ENCODE data around the genes TRIM48, OR5I1, OR10AG1, OR8U3, TMX2, ZFP91 and FAM111A.

GRCh38 chr11:55261970-55262300, at the start of gene TRIM48:
TRIM48 (plus strand) TSS chr11:55262155.
- RRBS, result no CpG with 5 or more reads among the region's 3 CpGs

DNA sequence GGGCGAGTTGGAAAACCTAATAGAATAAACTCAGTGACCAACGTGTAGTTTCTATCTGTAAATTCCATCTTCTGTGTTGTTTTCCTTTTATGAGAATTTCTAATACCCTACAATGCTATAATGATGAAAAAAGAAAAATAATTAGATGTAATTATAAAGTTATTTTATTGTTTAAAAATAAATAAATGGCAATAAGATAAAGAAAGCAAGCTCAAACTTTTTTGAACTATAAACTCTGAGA, at the start of gene OR5I1:
Gene OR5I1, minus strand, starts transcription at position 68 of the 241 bp plus-strand sequence.
- RRBS, result no CpG with 5 or more reads among the region's 2 CpGs

DNA sequence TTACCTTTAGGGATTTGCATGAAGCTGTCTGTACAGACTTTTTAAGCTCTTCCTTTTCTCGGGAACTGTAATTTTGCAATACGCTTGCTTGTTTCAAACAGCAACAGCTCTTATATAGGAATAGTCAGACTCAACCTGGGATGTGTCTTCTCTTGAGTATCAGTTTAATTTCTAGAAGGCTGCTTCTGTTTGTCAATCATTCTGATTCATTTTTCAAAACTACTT, at the start of gene OR10AG1:
Gene OR10AG1, minus strand, starts transcription at position 58 of the 225 bp plus-strand sequence.
- RRBS, result no CpG with 5 or more reads among the region's 2 CpGs

- RRBS, result no CpG with 5 or more reads among the region's 5 CpGs
These were observed at the start of gene OR8U3 for GRCh38 chr11:56418164-56418660. OR8U3 (minus strand) TSS chr11:56418232.

DNA sequence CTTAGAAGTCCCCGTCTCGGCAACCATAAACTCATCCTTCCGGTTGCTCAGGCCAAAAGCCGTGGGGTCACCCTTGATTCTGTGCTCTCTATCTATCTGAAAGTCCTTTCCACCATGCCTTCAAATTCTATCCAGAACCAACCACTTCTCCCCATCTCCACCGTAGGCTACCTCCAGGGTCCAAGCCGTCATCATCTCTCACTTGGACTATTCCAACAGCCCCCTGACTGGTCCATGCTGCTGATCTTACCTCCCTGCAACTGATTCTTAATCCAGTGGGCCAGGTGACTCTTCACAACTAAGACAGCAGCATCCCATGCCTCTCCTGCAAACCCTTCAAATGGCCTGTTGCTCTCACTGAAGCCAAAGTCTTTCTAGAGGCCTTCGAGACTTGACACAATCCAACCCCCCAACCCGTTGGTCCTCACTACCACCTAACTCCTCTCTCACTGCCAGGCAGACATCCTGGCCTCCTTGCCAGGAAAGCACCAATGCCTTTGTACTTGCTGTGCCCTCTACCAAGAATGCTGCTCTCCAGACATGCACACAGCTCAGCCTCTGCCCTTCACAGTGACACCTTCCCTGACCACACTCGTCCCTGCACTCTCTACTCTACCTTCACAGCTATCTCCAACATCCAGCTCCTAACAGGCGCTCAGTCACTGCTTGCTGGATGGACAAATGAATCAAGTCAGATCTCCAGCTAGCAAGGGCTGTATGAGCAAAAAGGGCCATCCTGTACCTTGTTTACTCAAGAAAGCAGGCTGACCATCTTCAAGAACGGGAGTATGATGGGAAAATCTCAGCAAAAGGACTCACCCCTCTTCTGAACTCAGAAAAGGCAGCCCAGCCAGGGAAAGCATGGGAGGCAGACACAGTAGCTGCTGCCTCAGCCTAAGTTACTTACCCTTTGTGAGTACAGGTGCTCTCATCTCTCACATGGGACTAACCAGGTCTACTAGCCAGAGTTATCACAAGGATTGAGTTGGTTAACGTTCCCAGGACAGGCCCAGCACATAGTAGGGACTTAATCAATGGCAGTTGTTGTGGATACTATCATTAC, 7.9 kb downstream of the TNKS1BP1 start:
- RRBS, result no CpG with 5 or more reads among the region's 12 CpGs

DNA sequence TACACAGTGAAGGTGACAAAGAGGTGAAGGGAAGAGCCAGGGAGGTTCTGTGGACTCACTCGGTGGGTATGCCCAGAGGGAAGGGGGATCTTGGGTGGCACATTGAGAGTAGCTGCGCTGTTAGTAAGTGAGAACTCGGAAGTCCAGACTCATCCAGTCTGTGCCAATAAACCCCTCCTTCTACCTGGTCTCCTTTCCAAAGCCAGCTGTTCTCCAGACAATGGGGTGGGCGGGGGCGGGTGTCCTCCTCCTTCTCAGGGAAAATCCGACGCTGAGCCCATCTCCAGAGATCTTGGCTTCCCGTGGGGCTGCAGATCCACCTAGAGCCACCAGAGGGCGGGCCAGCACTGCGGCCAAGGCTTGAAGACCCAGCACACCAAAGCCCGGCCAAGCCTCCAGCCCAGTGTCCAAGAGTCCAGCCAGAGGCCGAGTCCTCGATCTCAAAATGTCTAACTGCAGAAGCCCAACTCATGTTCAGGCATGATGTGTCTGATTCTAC, 3.1 kb upstream of the RTN4RL2 start:
- RRBS, result no CpG with 5 or more reads among the region's 13 CpGs

DNA sequence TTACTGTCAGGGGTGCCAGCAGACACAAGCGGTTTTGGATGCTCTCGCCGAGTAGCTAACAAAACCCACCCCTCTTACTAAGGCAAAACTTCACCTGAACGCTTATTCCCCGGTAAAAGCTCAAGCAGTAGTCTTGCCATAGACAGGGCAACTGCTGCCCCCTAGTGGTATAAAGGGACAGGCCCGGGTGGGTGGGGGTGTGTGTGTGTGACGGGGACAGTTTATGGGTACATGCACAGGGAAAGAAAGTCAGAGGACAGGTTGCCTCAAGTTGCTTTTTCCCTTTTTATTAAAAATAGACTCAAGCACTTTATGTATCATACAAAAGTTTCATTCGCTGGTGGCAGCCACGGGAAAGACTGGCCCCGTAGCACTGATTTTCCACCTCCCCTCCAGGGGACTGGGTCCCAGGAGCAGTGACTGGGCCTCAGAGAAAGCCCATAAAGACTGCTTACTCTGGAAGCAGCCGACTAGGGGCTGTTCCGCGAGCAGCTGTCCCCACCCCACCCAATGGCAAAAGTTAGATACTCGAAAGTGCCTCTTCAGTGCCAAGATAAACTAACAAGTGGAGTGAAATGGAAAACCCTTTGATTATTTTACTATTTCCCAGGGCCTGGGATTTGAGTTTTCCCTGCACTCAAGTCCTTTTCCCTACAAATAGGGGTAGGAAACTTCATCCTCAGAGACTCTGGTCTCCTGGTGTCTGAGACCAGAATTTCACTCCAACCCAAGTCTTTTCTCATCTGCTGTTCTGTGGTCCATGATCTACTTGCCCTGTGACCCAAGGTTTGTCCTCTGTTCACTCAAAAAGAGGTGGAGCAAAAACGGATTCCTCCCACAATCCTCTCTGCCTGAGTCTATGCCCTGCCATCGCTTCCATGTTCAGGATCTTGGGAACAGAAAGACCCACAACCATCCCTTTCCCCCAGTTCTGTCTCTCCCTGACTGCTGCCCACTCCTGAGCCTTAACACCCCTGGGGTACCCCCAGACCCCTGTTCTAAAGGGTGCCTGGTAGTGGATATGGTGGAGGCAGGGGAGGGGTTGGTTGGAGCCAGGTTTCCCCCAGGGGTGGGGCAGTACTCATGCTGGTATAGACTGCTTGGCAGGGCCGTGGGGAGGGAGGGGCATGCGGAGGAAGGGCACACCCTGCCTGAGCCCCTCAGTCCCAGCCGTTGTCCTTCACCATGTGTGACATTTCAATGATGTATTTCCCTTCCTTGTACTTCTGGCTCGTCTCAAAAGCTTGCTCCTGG, 4.5 kb downstream of the YPEL4 start:
- RRBS, result 3% methylated on average over 2 of the region's 20 CpGs

DNA sequence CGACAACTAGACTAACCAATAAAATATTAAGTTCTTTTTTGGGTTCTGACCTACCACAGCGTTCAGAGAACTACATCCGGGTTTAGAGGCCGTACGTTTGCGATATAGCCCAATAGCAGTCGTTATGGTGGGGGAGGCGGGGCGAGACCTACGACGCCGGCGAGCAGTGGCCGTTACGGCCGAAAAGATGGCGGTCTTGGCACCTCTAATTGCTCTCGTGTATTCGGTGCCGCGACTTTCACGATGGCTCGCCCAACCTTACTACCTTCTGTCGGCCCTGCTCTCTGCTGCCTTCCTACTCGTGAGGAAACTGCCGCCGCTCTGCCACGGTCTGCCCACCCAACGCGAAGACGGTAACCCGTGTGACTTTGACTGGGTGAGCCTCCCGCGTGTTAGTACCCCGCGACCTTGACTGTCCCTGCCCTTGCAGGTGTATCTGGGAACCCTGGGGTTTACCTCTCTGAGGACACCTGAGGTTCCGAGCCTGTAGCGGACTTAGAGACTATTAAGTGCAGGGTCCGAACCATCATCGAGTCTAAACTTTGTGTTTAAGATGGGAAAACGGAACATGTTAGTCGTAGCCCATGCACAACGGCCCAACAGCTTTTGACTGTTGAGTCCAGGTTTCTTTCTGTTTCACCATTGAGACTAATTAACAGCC, at the start of gene TMX2:
Gene TMX2, plus strand, starts transcription at position 162 of the 661 bp plus-strand sequence.
- RRBS, result 0% methylated on average over 9 of the region's 43 CpGs

- RRBS, result no CpG with 5 or more reads among the region's 6 CpGs
These were observed 17.0 kb downstream of the CTNND1 start for GRCh38 chr11:57778435-57779194.

GRCh38 chr11:57791124-57791637, 29.6 kb downstream of the CTNND1 start:
- RRBS, result 96% methylated on average over 10 of the region's 20 CpGs

DNA sequence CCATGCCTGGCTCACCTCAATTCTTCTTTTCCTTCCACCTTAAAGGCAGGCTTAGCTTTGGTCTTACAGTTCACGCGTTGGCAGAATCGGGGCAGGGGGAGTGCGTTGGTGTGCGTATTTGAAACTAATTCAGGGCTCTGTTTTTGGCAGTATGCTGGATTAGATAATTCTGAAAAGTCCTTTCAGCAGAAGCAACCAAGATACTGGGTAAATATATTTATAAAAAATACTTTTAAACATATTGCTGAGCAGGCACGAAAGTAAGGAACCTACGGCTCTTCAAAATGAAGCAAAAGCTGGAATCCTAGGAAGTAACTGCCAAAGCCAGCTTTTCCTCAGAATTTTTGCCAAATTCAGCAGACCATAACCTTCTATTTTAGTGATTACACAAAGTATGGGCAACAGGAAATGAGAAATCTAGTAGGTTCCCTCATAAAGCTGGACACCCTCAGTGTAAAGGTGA, 60.6 kb downstream of the CTNND1 start:
- RRBS, result no CpG with 5 or more reads among the region's 7 CpGs

GRCh38 chr11:58004449-58005203, 19.1 kb upstream of the OR9Q1 start:
- RRBS, result no CpG with 5 or more reads among the region's 6 CpGs

DNA sequence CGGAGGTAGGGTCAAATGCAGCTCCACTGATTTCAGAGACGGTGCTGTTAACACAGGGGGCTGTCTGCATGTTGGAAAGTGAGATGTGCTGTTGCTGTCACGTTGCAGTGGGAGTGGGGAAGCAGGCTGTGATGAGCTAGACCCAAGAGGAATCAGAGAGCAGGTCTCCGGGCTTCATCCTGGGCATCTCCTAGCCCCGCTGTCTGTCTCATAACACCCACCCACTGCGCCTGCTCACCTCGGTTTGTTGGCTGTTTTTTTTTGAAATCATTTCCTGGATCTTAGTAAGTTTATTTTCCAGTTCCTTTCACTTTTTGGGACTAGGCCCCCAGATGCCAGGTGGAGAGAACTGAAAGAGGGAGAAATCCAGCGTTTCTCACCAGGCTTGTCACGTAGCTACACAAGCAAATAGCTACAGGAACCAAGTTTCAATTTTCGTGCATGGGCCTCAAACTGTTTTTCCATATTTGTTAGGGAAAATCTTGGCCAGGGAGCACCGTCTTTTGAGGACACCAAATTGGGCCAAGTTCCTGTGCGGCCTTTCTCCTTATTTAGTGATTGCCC, 501 bp downstream of the OR9Q1 start:
- RRBS, result no CpG with 5 or more reads among the region's 12 CpGs

- RRBS, result no CpG with 5 or more reads among the region's 1 CpG
These were observed 5.6 kb upstream of the OR10W1 start for GRCh38 chr11:58273595-58274035.

- RRBS, result no CpG with 5 or more reads among the region's 31 CpGs
These were observed 212 bp upstream of the ZFP91 start for GRCh38 chr11:58578655-58579047.

DNA sequence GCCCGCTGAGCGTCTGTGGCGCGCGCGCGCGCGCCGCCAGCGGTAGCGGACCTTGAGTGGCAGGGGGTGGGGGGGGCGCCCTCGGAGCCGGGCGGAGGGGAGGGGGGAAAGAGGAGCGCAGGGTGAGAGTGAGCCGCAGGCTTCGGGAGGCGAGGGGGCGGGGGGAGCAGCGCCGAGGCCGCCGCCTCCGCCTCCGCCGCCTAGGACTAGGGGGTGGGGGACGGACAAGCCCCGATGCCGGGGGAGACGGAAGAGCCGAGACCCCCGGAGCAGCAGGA, at the start of gene ZFP91:
Gene ZFP91, plus strand, starts transcription at position 16 of the 278 bp plus-strand sequence.
- RRBS, result 5% methylated on average over 1 of the region's 34 CpGs

DNA sequence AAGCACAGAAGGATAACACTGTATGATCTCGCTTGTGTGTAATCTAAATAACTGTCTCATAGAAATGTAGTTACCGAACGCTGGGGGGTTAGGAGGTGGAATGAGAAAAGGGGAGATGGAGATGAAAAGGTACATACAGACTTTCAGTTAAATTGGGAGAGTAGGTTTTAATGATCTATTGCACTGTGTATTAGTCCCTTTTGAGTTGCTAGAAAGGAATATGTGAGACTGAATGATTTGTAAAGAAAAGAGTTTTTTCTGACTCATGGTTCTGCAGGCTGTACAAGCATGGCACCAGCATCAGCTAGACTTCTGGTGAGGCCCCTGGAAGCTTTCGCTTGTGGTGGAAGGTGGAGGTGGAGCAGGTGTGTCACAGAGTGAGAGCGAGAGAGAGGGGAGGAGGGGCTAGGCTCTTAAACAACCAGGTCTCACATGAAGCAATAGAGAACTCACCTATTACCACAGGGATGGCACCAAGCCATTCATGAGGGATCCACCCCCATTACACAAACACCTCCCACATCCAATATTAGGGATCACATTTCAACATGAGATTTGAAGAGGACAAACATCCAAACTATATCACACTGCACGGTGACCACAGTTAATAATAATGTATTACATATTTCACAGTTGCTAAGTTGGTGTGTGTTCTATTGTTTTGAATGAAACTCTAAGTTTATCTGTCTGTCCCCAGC, 13.9 kb downstream of the ZFP91 start:
- RRBS, result no CpG with 5 or more reads among the region's 6 CpGs

DNA sequence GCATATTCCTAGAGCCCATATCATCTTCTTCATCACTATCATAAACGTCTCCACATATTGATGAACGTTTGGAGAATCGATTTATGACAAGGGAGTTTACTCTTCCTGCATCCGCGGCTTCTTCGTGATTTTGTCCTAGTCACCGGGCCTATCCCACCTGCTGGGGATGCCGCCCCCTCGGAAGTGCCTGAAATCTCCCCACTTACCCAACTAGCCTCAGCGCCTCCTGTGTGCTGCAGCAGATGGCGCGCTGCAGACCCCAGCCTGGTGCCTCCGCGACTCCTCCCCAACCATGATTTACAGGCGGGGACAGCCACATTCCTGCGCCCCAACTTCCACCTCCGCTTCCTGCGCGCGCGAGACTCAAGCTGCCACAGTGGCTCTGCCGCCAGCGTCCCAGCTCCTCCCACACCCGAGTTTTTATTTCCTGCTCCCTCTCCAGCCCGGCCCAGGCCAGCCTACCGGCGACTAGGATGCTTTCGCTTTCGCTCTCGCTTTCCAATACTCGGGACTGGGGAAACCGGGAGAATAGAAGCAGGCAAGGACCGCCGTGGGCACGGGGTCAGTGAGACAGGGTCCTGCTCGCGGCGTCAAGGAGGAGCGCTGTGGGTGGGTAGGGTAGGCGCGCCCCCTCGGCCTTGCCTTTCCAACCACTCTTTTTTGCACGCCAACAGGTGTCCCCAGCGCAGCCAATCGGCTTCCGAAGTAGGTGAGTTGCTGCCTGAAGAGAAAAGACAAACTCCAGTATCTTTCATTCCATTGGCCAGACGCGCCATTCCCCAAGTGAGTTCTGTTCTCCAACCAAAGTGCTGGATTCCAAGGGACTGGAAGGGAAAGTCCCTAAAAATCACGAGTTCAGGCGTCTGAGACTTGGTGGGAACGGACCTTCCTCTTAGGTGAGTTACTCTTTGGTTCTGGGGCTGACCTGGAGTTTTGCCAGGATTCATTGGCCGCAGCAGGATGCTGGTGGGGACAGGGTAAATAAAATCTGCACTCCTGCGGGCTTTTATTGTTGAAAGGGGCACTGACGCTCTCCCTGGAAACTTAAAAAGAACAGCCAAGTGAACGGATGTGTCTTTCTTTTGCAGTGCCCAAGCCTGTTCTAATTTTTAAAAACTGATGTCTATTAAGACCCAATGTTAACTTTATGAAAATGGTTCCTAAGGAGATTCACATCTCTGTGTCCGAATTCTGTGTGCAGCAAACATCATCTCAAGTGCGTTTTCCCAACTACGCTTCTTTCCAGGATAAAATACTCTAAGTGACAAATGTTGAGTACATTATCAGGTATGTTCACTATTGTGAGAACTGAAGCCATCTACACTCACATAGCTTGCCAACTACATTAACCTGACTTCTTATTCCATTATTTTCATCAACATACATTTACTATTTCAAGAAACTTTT, at the start of gene FAM111A:
Gene FAM111A, plus strand, starts transcription at position 448 of the 1,407 bp plus-strand sequence.
- RRBS, result 4% methylated on average over 5 of the region's 58 CpGs

GRCh38 chr11:59171436-59171863, 482 bp upstream of the DTX4 start:
- RRBS, result no CpG with 5 or more reads among the region's 24 CpGs

DNA sequence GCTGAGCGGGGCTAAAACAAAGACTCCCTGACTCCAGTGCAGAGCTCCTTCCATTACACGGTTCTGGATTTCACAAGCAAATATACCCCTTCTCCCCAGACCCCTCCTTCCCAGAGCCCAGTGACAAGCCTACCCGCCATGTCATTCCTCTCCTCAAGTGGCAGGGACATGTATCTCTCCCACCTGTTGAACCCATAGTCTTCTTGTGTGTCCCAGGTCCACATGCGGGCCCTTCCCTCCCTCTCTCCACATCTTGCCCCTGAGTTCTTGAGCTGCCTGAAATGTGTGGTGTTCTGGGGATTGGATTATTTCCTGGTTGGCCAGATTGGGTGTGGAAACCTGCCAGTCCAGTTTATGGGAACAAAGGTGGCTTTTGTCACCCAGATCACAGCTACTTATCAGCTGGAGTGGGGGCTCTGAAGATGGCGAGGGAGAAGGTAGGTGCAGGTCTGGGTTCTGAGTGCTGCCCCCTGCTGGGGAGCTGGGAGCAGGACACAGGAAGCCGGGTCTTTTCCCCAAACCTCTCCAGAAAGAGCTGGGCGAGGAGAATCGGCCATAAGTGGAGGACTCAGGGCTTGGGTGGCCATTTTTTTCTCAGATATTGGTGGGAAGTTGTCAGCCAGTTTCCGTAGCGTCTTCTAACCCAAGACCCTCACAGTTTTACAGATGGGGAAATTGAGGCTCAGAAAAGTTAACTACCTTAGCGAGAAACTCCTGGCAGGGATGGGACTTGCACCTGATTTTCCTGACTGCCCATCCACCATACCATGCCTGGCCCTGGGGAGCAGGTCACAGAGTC, 14.3 kb downstream of the DTX4 start:
- RRBS, result no CpG with 5 or more reads among the region's 11 CpGs

Data from AG09319 (cell line).